Neural crest cell (in vitro differentiated cells): ENCODE measurements around the genes RSRC2 and HCAR3.

- PRO-cap = no peak
Observed at GRCh38 chr12:121753763-121754156, 39.7 kb downstream of the RHOF start.

DNA sequence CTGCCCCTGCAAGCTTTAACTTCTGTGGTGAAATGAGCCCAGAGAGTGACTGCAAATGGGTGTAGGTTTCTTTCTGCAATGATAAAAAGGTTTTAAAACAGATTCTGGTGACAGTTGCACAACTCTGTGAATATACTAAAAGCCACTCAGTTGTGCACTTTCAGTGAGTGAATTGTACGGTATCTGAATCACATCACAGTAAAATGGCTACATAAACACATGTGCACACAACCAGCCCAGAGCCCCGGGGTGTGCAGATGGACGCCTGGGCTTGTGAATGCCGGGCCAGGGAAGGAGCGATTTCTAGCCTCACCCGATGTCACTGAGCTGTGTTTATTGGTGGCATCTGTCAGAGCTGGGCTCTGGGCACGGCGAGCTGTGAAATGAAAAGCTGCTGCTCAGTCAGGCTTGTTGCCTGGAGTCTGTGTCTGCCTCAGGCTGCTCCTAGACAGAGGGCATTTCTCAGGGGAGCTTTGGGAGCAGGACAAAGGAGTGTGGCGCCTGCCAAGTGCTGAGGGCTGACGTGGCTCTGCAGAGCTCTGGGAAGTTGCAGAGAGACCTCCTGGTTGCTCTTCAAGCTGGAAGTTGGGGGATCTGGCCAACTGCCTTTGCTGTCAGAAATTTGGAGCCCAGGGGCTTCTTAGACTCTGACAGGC lies 25.9 kb downstream of the RHOF start:
- PRO-cap = no peak

GRCh38 chr12:121797899-121798157 lies 4.3 kb upstream of the RHOF start:
- PRO-cap = no peak

- PRO-cap = no peak
Observed at GRCh38 chr12:122087599-122088669, 9.4 kb downstream of the MLXIP start.

- PRO-cap = no peak
Observed at GRCh38 chr12:122093603-122094531, 15.3 kb downstream of the MLXIP start.

GRCh38 chr12:122125366-122126512 lies 47.2 kb downstream of the MLXIP start:
- PRO-cap = no peak

- PRO-cap = unidirectional peak, plus-strand start at chr12:122225496
Observed at GRCh38 chr12:122225436-122225516, 576 bp downstream of the DIABLO start.

GRCh38 chr12:122389552-122389814 lies 33.0 kb downstream of the CLIP1 start:
- PRO-cap = no peak

GRCh38 chr12:122393611-122394256 lies 28.7 kb downstream of the CLIP1 start:
- PRO-cap = no peak

GRCh38 chr12:122464158-122465174 lies 36.3 kb downstream of the ZCCHC8 start:
- PRO-cap = no peak

- PRO-cap = no peak
Observed at GRCh38 chr12:122473643-122474168, 27.0 kb downstream of the ZCCHC8 start.

DNA sequence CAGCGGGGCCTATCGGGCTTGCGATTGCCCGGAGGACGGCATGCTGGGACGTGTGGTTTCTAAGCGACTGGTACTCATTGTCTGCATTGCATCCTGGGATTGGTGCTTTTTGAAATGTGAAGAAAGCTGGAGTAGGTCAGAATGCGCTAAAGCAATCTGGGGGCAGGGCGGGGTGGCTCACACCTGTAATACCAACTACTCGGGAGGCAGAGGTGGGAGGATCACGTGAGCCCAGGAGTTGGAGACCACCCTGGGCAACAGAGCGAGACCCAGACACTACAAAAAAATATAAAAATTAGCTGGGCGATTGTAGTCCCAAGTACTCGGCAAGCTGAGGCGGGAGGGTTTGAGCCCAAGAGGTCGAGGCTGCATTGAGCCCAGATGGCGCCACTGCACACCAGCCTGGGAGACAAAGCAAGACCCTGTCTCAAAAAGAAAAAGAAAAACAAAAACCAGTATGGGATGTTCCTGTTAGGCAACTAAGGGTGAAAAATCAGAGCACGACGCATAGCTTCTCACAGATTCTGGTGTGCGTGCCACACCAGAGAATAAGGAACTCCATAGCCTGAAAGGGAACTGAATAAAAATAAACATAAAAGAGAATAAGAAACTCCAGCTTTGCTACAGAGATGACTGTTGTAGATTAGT lies 424 bp upstream of the ZCCHC8 start:
- PRO-cap = bidirectional peak, plus-strand start at position 139 of the sequence, minus-strand start outside the sequence; bidirectional peak, plus-strand start at position 458 of the sequence, minus-strand start at position 348 of the sequence

- PRO-cap = bidirectional peak, plus-strand start at chr12:122526738, minus-strand start at chr12:122526672; bidirectional peak, plus-strand start at chr12:122527281, minus-strand start at chr12:122526936
Observed at GRCh38 chr12:122526290-122527154, at the start of gene RSRC2. RSRC2 (minus strand) TSS chr12:122526936.

- PRO-cap = no peak
Observed at GRCh38 chr12:122716230-122717080, at the start of gene HCAR3. HCAR3 (minus strand) TSS chr12:122716811.

- PRO-cap = no peak
Observed at GRCh38 chr12:122813252-122813796, 21.9 kb upstream of the HIP1R start.

GRCh38 chr12:122826115-122826664 lies 9.1 kb upstream of the HIP1R start:
- PRO-cap = no peak

- PRO-cap = no peak
Observed at GRCh38 chr12:122827055-122827567, 8.1 kb upstream of the HIP1R start.

DNA sequence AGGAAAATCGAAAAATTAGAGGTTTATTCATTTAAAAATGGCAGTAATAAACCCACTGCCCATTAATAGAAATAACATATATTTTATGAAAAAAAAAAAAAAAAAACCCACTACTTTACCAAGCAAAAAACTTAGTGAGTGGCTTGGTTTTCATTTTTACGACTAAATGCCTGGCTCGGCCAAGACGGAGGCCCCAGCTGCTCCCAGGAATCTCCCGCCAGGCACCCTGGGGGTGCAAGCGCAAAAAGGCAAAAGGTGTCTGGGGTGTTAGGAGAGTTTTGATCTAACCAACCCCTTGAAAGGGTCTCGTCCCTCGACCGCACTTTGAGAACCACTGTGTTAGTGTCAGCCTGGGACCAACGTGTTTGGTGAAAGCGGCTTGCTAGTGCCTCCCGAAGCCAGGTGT lies 19.0 kb downstream of the HIP1R start:
- PRO-cap = no peak

GRCh38 chr12:122888206-122889103 lies 7.5 kb downstream of the VPS37B start:
- PRO-cap = no peak

GRCh38 chr12:122973945-122975005 lies 769 bp upstream of the OGFOD2 start:
- PRO-cap = bidirectional peak, plus-strand start at chr12:122974802, minus-strand start at chr12:122974568